Aorta (tissue), 1 donor: ENCODE measurements around a stretch of chr20.

DNA sequence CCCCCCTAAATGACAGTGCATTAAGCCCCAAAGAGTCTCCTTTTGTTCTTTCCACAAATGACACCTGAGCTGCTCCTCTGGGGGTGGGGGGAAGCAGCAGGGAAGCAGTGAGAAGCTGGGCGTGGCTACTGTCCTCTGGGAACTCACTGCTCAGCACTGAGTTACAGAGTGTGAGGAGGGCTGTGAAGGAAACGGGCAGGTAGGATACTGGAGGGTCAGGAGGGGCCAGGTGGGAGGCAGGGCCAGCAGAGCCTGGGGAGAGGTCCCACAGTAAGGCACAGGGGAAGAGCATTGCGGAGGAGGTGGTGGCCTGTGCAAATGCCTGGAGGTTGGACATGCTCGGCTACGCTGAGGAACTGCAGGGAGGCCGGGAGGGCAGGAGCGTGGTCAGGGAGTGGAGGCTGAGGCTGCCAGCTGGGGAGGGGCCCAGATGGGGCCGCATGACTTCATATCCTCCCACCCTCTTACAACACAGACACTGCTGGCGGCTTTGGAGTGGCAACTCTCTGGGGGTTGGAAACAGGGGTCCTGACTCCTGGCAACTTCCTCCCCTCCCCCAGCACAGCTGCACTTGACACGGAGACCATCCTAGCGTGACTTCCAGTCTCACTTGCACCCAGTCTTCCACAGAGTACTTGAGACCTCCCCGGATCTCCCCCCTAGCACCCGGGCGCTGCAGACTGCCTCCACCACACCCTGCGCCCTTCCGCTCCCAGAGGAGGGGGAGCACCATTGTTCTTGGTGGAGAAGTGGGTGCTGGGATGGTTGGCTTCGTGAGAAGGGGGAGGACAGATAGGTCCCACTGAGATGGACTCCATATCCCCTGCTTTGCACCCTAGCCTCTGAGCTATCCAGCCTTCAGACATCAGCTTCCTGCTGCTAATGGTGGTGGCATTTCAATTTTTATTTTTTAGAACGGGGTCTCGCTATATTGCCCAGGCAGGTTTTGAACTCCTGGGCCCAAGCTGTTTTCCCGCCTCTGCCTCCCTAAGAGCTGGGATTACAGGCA, 34.2 kb downstream of the RBM38 start:
- PRO-cap: no peak

- PRO-cap: no peak
These were observed 48.2 kb downstream of the RBM38 start for GRCh38 chr20:57439360-57439837.

DNA sequence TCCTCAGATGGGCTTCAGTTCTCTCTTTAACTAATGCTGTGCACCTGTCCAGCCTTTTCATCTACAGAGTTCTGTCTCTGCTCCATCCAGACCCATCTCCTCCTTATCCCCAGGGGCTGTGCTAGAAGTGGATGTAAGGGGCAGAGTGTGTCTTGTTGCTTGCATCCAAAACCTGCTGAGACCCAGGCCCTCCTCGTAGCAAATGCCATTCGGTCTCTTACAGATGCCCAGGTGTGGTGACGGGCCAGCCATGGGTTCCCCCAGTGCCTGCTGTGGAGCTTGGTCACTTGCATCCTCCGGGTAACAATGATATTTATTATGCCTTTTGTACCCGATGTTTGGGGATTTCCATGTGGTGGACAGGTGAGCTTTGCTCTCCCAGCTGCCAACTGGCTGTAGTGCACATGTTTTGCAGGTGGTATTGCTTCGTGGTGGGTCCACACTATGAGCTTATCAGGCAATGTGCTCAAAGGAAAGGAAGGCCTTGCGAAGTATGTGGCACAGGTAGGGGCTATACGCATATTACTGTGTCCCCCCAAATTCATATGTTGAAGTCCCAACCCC, 4.1 kb upstream of the CTCFL start:
- PRO-cap: no peak

DNA sequence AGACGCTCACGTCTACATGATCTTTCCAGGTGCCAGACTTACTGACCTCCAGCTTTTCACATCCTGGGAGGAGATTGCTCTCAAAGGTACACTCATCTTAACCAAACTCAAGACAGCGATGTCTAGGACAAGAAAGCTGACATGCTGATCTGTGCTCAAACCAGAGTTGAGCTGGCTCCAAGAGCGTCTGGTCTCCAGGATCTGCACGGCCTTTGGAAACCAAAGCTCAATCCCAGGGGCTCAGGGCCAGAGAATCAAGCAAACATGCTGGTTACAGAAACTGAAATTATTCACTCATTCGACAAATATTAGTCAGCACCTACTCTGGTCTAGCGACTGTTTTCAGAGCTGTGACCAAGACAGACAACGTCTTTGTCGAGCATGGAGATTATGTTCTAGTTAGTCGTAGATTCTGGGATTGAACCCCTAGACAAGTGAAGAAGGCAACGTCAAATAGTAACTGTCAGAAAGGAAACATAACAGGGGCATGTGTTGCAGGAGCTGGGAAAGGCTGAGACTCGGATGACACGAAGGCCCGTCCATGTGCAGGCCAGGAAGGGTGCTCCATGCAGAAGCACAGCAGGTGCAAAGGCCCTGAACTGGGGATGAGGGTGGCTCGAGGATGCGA, 12.7 kb upstream of the PCK1 start:
- PRO-cap: no peak

GRCh38 chr20:57618771-57619857, 1.1 kb downstream of the ZBP1 start:
- PRO-cap: no peak

DNA sequence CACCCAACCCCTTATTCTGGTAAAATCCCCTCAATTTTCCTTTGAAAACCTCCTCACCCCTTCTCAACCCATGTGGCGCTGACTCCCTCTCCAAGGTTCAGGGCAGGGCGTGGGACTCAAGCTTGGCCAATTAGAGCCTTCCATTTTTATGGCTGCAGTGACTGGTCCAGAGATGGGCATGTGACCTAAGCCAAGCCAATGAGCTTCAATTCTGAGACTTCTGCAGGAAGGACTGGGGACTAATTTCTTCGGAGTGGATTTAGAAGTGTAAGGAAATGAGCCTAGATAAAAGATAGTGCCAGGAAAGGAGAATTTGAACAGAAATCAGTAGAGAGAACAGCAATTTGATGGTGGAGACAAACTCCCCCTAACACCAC, 10.0 kb upstream of the ZBP1 start:
- PRO-cap: no peak

- PRO-cap: no peak
These were observed 10.5 kb downstream of the PMEPA1 start for GRCh38 chr20:57698877-57700115.

- PRO-cap: no peak
These were observed 4.3 kb downstream of the PMEPA1 start for GRCh38 chr20:57705403-57706017.

DNA sequence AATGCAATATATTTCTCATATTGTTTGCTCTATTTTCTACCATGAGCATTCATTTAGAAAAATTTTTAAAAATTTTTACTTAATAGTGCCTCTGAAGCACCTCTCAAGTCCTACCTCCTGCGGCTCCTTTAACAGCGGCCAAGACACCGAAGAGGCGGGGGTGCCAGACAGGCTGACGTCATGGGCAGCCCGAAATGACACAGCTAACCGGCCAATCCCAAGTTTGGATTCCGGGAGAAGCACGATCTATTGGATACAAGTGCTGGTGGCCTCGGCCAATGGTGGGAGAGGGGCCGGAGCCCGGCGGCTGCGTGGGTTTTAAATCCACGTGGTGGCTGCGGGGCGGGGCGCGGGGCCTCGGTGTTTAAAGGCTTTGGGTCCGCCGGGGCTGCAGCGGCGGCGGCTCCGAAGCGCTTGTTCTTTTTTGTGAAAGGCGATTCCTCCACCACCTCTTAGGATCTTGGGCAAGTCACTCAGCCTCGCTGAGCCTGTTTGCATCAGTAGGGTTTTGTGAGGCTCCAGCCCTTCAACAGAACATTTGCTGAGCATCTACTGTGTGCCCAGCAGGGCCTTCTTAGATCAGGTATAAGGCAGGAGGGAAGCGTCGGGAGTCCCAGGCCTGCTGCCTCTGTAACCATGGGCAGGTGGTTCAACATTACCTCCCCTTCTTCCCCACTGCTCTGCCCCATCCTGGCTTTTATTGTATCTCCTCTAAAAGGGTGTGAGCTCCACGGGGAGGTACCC, 8.7 kb upstream of the PMEPA1 start:
- PRO-cap: unidirectional peak, plus-strand start at position 367 of the sequence

GRCh38 chr20:57940696-57941914, 209.6 kb upstream of the C20orf85 start:
- PRO-cap: no peak

DNA sequence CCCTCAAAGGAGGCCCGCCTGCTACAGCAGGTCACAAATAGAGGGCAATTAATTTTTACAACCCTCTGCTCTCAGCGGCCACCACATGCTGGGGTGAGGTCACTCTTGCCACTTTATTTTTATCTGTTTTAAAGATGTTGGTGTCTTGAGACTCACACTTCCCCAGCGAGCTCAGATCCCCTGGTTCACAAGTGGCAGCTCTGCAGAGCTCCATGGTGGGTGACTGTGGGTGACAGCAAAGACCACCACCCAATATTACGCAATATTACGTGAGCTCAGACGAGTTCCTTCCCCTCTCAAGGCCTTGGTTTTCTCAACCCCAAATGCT, 193.1 kb upstream of the C20orf85 start:
- PRO-cap: no peak

DNA sequence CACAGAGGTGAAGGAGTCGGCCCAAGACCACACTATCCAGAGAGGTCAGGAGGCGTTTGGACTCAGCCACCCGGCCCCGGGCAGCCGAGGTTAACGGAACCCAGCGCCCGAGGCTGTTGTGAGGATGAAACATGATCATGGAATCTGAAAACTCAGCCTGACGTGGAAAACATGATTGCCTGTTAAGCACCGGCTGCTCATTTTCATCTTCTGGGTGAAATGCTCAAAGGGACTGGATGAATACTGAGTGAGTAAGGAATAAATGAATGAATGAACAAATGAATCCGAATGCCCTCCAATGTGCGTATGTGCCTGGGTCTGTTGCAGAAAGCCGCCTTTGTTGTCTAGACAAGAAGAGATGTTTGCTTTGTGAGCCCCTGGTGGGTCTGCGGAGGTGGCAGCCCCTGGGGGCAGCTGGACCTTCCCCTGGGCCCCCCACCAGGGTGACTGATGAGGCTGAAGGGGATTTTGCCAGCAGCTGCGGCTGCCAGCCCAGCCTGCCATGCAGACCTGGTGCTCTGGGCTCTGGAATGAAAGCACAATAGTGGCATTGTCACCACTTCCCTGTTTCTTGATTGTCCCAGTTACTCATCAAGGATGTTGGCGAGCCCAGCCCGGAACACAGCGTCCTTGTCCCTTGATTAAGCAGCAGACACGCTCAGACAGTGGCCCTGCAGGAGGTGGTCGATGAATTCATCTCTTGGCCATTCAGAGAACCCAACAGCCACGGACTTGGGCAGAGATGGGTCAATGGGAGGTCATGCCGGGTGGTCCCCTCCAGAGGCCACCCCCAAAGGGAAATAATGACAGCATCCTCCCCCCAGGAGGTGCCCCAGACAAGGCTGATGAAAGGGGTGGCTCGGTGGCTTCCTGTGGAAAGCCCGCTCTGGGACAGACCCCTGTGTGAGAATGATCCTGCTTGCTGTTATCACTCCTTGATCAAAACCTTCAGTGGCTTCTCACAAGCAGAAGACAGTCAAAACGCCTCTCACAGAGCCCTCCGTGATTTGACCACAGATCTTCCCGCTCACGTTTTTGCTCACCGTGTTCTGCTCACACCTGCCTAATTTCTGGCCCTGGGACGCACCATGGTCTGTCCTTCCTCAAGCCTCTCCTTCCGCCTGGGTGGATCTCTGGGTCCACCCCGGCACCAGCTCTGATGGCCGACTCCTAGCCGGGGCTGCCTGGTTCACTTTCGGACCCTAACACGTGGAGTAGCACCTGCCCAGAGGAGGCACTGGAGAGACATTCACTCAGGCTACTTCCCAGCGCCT, 133.1 kb upstream of the C20orf85 start:
- PRO-cap: no peak

DNA sequence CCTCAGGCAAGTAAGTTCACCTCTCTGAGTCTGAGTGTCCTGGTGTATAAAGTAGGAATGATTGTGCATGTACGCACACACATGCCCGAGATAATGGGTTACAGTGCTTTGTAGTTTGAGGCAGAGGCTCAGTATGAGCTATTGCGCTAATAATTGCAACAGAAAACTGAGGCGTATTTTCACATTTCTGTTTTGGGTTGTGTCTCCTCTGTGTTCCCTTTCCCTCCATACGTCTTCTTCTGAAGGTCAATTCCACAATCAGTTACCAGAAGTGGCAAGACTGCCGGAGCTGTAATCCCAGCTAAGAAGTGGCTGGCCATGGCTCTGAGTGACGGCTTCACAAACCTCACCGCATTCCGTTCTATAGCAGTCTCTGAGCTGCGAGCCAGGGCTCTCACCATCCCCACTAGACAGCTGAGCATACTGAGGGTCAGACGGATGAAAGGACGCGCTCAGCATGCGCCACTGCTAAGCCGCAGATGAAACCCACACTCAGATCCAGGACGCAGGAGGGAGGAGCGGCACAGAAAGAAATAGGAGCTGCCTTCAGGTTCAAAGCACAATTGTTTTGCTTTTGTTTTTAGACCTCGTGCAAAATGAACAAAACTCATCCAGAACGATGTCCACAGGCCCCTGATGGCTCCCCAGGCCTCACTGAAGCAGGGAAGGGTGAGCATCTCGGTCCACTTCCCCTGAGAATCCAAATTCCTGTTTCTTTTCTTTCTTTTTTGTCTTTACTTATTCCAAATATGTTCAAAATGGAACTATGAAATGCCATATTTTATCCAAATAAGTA, 20.1 kb upstream of the C20orf85 start:
- PRO-cap: no peak

GRCh38 chr20:58132925-58133512, 17.7 kb upstream of the C20orf85 start:
- PRO-cap: no peak

GRCh38 chr20:58146103-58146780, 4.5 kb upstream of the C20orf85 start:
- PRO-cap: no peak

DNA sequence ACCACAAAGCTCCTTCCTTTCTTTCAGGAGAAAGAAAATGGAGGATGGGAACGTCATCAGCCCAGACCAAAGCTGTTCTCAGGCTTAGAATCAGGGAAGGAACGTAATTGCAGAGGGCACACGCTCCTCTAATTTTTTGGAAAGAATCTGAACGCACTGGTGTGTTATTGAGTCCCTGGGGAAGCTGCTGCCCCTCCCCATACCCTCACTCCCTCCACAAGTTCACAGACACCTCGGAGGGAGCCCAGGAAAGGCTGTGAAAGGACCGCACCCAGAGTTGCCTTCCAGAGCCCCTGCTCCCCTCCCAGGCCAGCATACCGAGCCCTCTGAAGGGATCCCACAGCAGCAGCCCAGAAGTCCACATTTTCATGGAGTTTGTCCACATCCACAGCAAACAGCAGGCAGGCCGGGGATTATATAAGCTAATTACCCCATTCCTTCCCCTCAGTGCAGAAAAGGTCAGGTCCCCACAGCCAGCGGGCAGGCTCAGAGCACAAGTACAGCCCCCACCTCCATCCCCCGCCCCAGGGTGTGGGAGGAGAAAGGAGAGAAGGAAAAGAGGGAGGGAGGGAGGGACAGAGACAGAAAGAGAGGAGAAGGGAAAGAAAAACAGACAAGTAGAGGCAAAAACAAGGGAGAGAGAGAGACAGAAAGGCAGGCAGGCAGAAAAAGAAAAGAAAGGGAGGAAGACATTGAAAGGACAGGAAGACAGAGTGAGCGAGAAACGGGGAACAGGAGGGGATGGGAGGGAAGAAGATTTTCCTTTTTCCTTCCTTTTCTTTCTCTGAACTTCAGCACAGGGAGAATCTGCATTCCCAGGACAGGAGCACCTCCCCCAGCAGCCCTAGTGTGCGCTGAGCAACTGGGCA, 24.2 kb downstream of the C20orf85 start:
- PRO-cap: unidirectional peak, minus-strand start at position 488 of the sequence

DNA sequence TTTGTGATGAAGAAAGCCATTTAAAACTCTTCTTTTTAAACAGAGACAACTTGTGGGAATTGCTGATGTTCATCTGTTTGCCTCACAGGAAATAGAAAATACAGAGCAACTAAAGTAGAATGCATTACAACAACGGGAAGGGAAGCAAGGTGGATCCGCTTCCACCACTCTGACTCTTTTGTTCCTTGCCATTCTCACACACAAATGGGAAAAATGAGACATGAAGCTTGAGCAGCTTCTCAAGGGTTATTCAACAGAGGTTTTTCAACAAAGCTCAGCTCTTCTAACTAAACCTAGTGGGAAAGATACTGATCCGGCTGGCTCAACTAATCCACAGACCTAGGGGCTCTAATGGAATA, 6.2 kb upstream of the RAB22A start:
- PRO-cap: no peak

- PRO-cap: no peak
These were observed 1.3 kb upstream of the RAB22A start for GRCh38 chr20:58308249-58308658.

DNA sequence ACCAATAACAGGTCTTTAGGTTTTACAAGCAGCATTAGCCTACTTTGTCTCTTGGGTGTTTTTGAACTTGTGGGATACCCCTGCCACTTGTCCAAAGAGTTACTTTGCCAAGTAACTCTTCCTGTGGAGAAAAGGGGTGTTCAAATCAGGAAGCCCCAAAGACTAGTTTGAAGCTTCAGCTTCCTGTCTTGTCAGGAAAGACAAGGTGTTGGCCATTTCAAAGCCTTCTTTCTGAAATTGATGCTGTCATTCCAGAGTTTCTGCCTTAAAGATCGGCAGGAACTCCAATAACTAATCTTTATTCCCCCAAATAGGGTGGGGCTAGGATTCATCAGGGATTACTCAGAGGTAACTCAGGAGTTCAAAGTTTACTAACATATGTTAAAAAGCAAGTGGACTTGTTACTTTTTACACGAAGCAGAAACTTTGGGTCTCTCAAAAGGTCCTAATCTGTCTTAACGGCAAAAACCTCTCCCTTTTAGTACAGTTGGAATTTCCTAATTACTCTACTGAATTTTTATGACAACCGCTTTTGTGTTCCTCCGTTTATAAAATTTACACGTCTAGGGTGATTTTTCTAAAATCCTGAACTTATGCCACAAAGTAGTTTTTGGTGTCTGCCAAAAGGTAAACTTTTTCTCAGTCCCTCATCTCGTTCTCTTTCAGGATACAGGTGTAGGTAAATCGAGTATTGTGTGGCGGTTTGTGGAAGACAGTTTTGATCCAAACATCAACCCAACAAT, 1.0 kb downstream of the RAB22A start:
- PRO-cap: no peak

DNA sequence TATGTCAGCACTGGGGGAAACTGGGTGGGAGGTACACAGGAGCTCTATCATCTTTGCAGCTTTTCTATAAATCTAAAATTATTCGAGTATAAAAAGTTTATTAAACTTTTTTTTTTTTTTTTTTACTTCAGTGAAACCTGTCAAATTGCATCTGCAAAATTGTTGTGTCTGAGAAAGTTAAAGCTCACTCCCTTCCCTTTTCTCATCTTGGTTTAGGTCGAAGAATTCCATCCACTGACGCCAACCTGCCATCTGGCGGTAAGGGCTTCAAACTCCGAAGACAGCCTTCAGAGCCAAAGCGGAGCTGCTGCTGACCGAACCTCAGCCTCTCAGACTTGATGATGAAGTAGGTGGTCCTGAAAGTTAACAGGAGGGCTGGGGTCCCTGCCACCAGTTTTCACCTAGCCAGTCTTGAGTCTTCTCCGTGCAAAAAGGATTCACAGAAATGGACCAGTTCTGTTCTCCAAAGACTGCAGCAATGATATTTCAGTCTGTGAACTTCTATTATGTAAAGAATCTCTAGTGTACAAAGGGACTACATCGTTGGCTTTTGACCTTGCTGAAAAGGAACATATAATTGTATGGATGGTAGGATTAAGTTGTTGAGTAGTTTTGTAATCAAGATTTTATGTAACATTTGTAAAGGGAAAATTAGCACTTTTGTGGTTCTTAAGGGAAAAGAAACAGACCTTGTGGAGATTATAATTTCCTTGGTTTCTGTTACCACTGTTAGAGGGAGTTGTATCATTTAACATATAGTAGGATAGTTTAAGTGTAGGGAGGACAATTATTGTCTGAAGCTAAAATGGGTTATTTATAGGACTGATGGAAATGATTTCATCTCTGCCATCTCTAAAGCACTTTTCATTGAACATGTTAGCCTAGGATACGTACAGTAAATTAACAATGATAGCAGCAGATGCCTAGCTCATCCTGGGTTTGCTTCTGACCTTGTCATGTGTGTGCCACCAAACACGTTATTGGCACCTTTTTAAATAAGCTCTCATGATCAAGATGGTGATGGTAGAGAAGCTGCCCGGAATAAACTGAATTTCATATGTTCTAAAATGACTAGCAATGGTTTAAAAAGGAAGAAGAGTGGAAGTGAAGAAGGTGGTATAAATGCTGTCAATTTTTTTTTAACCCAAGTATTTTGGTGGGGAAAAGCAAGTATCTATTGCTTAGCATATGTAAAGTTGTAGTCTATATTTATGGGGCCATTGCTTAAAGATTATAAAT, 29.2 kb upstream of the VAPB start:
- PRO-cap: no peak